T-cell (primary cell): Measurements from ENCODE around the genes SH3BP5L and ZNF692.

GRCh38 chr1:248819001-248819461 lies 6.7 kb downstream of the SH3BP5L start:
- PRO-cap, 7 experiments, result no peak in any of the 7 experiments

DNA sequence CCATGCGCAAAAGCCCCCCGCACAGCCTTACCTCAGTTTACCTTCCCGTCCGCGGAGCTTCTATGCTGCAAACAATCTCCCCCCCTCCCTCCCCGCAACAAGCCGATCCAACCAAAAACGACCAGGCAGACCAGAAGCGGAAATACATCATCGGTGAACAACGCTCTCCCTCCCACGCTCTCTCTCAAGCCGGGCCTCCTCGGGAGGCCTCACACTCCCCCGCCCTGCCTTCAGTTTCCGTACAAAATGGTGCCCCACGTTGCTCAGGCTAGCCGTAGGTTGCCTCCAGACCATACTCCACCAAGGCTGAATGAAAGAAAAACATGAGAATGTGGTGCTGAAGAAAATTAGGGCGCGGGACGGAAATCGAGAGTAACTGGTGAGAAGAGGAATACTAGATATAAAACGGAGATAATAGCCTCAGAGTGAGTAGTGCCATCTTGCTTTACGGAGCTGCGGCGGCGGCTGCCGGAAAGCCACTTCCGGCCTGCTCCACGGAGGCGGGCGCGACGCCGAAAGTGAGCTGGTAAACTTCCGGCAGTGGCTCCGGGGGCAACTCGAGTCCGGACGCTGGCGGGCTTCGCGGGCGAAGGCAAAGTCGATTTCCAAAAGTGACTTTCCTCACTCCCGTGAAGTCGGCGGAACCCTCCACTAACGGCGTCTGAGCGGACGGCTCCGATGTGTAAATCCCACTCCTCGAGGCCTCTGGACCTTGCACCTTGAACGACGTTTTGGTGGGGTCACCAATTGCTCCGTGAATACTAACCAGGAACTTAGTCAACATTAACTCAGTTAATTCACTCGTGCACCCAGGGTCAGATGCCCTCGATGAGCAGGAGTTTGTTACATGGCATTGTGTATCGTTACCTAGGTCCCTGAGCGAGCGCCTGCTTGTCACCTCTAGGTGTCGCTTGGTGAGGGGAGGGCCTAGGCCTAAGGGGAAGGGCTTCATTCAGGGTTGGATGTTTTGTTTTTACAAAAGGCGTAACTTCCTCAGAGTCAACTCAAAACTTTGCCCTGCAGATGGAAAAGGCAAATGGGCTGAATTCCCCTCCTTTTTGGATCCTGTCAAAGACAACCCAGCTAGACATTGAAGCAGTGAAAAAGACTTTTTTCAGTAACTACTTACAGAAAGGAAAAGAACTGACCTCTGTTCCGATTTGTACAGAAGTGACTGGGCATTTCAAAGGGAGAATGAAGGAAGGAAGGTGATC lies at the start of gene SH3BP5L:
TSS of gene SH3BP5L (minus strand) at position 112 of the 1,214 bp plus-strand sequence.
- PRO-cap, 7 experiments, result peak in 7 of 7 experiments; most common plus-strand start position 540 of the sequence (in 7); most common minus-strand start position 877 of the sequence (in 7)

DNA sequence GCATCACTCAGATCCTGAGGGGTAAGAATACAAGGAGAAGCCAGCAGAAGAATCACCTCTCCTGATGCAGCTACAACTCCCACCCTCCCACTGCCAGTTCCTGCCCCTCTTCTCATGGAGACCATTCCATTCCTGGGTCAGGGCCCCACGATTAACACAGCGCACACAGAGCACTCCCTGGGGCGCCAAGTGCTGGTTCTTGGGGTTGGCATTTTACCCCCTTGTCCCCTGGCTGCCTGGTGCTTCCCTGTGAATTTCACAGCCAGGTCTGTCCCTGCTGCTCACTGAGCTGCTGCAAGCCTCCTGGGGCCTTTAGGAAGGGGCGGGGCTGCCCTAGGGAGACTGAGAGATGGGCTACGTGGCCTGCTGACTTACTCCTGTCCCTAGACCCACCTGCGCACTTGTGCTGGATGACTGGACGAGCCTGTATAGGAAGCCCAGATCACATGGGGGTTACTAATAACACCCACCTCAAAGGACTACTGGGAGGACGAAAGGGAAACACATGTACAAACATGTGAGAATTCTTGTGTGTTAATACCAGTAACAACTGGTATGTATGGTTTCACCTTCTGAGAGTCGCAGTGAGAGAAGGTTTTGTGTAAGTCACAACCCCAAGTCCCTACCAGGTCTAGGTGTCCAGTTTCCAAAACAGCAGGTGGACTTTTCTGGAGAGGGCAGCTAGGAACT lies 4.9 kb downstream of the ZNF672 start:
- PRO-cap, 7 experiments, result no peak in any of the 7 experiments

DNA sequence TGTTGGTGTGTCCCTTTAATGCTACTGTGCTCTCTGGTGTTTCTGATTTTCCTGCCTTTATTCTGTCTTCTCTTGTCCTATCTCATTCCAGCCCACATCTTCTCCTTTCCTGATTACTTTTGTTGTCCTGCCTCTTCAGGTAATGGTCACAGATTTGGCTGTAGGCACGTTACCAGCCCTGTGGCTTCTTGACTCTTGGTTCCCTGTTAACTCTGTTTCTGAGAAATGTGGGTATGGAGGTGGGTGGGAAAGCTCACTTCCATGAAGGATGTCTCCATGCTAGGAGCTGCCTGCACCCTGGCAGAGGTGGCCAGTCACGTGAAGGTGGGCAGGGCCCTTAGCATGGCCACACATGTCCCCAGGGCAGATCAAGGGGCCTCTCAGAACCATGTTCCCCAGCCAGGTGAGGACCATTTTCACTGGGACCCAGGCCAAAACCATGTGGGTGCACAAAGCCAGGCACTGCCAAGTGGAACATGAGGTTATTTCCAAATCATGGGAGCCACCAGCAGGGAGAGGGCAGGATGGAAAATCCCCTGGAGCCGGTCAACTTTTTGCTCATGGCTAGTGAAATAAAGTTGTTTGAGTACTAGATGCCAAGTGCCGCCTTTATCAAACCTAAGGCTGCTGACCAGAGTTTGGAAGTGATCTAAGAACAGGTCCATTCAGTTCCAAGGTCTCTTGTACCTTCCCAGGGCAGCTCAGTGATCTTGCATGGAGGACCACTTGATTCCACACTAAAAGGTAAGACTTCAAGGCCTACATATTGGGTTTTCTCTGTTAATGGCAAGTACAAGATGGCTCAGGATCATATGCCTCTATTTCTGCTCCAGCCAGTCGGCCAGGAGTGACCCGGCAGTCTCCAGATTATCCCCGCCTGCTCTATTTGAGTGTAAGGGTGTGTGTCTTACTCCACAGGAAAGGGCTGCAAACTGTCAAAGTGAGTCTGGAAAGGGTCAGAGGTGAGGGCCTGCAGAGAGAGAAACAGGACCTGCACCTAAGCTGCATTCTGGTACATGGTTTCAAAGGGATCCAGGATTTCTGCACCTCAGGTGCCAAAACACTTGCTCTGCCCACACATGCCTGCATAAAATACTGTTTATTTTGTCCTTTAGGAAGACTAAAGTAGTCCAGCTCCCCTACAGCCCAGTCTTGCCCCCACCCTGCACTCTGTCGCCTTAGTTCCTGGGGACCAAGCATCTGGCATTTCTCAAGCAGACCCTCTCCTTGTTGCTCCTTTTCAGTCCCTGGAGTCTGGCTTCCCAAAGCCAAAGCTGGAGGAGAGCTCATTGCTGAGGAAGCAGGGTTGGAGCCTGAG lies 9.5 kb downstream of the ZNF692 start:
- PRO-cap, 7 experiments, result no peak in any of the 7 experiments

- PRO-cap, 7 experiments, result peak in 7 of 7 experiments; most common plus-strand start chr1:248859175 (in 3); most common minus-strand start chr1:248859039 (in 5)
Measured at GRCh38 chr1:248858439-248859439, at the start of gene ZNF692. Gene ZNF692 (minus strand): TSS chr1:248859085.